ENCODE measurements around the gene PLEKHB1.

DNA sequence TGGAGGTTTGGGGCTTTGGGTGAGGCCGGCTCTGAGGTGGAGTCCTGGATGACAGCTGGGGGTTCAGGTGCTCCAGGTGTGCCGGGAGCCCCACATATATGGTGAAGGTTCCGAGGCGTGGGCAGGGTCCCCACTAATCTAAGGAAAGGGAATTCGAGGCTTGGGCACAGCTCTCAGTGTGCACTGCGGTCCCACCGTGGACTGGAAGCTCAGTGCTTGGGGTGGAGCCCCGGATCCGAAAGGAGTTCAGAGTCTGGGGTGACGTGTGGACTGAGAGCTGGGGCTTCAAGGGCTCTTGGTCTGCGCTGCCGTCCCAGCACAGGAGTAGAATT, 32.4 kb downstream of the PDE2A start:
- PRO-cap, 2 experiments: peak in 1 of 2 experiments; most common plus-strand start position 249 of the sequence (in 1); most common minus-strand start position 211 of the sequence (in 1)

DNA sequence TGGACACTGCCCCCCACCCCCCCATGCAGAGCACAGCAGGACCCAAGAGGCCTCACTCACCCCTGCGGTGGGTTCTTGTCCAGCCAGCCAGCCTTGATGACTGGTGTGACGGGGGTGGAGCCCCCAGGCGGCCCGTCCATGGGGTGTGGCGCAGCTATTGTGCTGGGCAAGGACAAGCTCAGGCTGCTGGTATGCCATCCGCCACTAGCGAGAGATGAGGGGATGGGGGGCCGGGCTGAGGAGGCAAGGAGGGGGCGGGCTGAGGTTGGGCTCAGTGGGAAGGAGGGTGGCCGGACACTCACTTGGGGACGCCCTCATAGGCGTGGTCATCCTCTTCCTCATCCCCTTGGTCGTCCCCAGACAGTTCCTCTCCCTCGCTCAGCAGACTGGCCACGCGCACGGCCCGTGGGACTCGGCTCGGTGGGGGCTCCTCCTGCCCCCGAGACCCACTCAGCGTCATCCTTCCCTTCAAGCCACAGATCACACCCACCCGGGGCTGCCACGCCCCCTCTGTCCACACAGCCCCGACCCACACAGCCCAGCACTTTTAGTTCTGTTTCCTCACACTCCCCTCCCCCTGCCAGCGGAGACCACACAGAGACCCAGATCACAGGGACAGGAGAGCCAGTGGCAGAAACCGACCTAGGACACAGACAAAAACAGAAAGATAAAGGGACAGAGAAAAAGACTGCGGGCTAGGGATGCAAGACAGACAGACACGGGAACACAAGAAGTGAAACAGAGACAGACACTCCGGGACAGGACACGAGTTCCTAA, 38.1 kb upstream of the PDE2A start:
- PRO-cap, 2 experiments: no peak in any of the 2 experiments

DNA sequence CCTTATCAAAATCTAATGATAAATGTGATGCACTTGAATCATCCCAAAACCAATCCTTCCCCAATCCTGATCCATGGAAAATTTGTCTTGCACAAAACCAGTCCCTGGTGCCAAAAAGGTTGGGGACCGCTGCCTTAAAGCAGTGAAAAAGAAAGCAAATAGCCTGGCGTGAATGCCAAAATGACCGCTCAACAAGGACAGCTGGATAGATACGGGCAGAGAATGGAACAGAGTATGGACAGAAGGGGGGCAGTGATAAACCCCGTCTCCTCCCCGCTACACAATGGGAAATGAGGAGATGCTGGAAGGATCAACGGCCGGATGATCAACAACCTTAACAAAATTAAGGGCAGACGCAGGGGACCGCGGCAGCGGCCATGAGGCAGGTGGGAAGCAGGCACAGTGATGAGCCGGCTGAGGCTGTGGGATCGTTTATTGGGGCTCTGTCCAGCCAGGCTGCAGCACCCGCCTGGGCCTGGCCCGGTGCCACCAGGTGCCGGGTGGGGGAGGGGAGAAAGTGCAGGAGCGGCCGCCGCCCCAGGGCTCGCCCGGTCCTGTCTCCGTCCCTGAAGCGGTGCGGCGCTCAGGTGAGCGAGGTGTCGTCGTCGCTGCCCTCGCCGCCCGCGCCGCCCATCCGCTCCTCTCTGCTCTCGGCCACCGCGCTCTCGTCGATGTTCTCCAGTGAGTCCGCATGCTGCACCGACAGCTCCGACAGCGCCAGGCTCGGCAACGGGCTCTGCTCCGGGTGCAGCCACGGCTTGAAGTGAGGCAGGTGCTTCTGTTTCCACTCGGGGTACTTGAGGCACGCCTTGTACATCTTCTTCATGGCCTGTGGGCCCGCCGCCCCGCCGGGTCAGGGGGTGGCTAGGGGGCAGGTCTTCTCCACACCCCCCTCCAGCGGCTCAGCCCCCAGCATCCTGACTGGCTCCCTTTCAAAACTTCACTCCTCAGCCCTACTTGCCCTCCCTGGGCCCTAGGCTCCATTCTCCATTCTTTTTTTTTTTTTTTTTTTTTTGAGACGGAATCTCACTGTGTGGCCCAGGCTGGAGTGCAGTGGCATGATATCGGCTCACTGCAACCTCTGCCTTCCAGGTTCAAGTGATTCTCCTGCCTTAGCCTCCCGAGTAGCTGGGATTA, 2.5 kb upstream of the ARAP1 start:
- PRO-cap, 2 experiments: no peak in any of the 2 experiments

- PRO-cap, 2 experiments: peak in 2 of 2 experiments; most common plus-strand start chr11:72786059 (in 2)
Measured at GRCh38 chr11:72785754-72786275, 8.0 kb downstream of the STARD10 start.

GRCh38 chr11:72815114-72815501, 897 bp downstream of the ATG16L2 start:
- PRO-cap, 2 experiments: peak in 1 of 2 experiments; most common minus-strand start chr11:72815255 (in 1)

DNA sequence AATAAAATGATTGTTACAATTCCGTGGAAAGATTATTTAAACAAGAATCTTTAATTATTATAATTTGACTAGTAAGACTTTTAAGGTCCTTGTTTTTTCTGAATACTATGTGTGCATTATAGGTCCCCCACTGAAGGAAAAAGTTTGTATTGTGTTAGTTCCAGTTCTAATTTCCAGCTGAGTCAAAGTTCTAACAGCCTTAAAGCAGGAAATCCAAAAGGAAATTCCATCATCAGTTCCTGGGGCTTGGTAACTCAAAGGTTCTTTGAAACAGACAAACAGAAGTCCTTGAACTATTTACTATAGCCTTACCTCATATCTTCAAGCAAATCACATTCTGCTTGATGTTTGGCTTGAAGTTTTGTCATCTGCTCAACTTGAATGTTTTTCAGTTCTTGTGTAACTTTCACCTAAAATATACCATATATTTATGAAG, 2.4 kb downstream of the FCHSD2 start:
- PRO-cap, 2 experiments: no peak in any of the 2 experiments

DNA sequence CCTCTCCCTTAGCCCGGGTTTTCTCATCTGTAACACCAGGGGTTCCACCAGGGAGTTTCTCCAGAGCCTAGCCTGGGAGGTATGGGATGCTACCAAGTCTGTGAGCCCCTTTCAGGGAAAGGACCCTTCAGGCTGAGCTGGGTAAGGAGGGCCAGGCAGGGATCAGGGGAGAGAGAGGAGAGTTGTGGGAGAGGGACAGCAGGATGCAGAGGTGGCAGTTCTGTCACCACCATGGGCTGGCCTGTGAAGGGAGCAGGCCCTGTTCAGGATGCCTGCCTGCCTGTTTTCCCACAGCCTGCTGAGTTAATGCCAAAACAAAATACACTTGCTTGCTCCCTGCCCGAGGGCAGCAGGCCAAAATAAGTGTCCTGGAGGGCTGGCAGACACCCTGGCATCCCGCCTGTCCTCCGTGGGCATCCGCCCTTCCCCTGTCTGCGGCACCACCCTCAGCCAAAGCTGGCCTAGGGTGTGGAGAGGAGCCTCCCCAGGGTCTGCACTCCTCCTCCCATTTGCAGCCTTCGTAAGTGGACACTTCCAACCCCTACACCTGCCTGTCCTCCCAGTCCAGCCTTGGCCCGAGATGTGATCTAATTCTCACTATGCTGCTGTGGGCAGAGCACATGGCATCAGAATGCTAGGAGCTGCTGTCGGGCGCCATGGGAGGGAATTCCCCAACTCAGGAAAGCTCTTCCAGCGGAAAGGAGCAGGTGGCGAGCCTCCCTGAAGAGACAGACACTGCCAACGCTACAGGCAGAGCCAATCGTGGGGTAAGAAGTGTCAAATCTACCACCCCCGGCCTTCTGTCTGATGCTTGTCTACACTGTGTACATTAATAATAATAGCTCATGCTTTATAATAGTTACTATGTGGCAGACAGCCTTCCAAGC, 6.0 kb upstream of the FCHSD2 start:
- PRO-cap, 2 experiments: no peak in any of the 2 experiments

GRCh38 chr11:73239866-73240214, 21.8 kb downstream of the P2RY2 start:
- PRO-cap, 2 experiments: no peak in any of the 2 experiments

GRCh38 chr11:73269691-73270284, 2.4 kb upstream of the P2RY6 start:
- PRO-cap, 2 experiments: no peak in any of the 2 experiments

DNA sequence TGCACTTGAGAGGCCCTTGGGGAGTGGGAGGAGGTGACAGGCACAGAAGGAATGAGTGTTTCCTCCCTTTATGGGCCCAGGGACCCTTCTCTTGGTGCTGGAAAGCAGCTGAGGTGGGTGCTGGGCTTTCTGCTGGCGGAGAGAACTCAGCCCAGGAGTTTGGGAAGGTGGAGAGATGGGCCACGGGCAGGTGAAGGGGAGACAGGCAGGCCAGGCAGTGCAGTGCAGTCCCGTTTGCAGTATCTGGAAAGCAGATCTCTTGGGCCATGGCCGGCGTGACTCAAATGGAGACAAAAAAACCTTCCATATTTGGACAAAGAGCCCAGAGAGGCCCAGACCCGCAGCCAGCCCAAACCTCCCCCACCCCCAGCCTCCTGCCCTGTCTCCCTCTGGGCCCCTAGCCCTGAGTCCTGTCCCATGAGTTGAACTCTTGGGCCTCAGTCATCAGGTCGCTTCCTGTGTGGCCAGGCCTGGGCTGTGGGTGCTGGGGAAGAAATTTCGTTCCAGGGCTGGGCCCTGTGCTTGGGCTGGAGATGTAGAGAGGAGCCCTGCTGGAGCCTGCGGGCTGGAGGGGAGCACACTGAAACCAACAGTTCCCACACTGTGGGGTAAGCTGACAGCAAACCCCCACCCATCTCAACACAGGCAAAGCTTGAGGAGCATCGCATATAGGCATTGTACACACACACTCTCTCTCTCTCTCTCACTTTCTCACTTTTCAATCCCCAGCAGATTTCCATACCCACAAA, 17.0 kb downstream of the ARHGEF17 start:
- PRO-cap, 2 experiments: no peak in any of the 2 experiments

DNA sequence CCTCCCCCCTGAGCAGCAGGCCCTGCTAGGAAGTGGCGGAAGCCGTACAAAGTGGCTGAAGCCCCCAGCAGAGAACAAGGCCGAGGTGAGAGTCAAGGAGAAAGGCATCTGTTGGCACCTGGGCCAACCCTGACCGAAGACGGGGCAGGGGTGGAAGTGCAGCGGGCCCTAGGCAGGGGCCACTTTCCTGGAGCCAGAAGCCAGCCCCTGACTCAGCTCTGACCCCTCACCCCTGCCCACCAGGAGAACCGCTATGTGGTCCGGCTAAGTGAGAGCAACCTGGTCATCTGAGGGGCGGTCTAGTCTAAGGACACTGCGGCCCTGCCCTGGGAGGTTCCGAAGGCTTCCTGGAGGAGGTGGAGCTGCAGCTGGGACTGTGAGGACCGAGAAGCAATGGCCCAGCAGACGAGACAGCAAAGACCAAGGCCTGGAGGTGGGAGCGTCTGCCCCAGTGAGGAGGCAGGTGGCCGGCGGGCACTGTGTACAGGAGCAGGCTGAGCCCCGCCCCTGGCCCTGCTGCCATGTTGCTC, 19.1 kb downstream of the RELT start:
- PRO-cap, 2 experiments: no peak in any of the 2 experiments

DNA sequence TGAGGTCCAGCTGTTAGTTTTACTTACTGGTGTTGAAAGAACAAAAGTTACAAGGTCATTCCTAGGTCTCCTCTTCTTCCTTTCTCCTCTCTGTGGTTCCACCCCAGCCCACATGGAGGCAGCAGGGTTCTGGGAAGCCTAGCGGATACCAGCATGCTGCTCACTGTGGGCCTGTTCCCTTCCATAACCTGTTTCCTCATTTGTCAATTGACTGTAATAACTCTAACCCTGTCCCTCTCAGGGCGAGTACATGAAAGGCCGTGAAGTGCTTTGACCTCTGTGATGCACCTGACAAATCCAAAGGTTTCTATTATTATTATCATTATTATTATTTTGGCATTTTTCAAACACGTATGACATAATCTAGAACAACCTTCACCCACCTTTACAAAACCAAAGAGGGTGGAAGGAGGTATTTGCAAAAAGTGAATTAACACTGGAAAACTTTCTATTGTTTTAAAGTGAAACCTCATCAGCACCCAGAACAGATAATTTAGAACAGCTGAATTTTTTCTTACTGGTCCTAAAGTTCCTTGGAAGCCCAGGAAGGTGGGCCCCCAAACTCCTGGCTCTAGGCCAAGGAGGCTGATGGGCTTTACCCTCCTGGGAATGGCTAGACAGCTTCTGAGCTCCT, 28.0 kb downstream of the RELT start:
- PRO-cap, 2 experiments: no peak in any of the 2 experiments

GRCh38 chr11:73464488-73464812, 88.3 kb downstream of the RELT start:
- PRO-cap, 2 experiments: no peak in any of the 2 experiments

- PRO-cap, 2 experiments: no peak in any of the 2 experiments
Measured at GRCh38 chr11:73645962-73646971, at the start of gene PLEKHB1. TSS of gene PLEKHB1 (plus strand) at chr11:73646581.

DNA sequence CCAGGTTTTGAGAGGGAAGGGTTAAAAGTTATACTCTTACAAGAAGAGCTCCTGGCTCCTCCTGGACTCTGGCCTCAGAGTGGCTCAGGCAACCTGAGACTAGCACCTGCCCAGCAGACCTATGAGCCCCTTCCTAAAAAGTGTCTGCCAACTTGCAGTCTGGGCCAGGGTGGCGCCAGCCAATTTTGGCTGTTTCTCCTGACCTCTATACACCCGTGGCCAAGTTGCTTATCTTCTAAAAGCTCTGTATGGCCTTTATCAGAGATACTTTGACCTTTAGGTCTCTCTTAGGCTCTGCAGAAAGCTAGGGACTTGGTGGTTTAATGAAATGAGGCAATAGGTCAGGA, 10.2 kb upstream of the UCP3 start:
- PRO-cap, 2 experiments: no peak in any of the 2 experiments

GRCh38 chr11:74137930-74138353, 32.9 kb downstream of the C2CD3 start:
- PRO-cap, 2 experiments: no peak in any of the 2 experiments

- PRO-cap, 2 experiments: no peak in any of the 2 experiments
Measured at GRCh38 chr11:74460811-74461102, 6.6 kb downstream of the KCNE3 start.

DNA sequence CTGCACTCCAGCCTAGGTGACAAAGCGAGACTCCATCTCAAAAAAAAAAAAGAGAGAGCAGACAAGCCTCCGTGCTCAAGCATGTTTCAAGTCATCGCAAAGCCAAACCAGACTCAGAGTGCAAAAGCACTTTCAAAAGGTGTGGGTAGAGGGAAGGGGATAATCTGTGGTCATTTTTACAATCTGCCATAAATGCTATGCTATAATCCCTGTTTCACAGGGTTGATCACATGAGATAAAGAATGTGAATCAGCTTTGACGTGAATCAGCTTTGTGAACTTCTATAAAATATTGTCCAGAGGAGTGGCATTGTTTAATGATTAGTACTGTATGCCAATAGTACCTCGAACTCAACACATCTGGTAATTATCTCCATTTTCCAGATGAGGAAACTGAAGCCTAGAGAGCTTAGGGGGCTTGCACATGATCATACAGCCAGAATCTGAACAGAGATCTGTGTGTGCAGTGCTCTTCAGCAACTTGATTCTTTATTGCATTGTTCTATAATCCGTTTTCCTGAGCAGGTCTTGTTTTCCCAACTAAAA, 20.0 kb upstream of the POLD3 start:
- PRO-cap, 2 experiments: no peak in any of the 2 experiments

DNA sequence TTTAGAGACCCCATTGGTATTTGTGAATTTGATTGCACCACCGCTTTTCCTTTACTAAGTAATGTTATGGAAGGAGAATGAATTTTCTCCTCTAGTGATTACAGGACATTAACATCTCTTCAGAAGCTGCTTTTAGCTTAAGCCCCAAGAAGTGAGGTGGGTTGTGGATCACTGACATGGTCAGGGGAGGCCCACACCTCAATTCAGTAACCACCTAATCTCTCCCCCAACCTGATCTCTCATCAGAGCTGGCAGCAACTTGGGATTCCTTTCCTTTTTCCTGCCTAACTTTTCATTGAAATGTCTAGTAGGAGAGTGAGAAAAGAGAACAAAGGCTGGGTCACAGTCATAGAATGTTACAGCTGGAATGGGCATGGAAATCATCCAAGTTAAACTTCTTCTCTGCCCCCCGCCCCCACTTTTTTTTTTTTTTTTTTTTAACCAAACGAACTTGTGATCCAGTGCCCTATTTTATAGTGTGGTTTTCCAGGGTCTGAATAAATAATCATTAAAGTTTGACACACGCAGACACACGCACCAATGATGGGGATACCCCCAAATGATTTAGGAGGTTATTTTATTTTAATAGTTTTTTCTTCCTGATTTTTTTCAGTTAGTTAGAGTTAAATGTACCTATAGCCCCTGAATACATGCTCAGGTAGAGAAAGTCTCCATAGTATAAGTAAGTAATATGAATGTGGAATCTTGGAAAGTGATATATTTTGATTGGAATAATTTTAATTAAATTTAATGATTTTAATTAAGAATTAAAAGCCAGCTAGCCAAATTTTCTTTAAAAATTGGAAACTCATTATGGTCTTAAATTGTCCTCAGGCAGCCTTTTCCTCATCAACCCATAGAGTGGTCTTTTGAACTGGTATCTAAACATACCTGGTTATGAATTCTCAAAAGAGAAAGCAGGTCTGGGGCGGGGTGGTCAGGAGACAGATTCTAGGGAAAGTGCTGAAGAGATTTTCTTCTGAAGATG, 92.0 kb downstream of the RNF169 start:
- PRO-cap, 2 experiments: no peak in any of the 2 experiments

DNA sequence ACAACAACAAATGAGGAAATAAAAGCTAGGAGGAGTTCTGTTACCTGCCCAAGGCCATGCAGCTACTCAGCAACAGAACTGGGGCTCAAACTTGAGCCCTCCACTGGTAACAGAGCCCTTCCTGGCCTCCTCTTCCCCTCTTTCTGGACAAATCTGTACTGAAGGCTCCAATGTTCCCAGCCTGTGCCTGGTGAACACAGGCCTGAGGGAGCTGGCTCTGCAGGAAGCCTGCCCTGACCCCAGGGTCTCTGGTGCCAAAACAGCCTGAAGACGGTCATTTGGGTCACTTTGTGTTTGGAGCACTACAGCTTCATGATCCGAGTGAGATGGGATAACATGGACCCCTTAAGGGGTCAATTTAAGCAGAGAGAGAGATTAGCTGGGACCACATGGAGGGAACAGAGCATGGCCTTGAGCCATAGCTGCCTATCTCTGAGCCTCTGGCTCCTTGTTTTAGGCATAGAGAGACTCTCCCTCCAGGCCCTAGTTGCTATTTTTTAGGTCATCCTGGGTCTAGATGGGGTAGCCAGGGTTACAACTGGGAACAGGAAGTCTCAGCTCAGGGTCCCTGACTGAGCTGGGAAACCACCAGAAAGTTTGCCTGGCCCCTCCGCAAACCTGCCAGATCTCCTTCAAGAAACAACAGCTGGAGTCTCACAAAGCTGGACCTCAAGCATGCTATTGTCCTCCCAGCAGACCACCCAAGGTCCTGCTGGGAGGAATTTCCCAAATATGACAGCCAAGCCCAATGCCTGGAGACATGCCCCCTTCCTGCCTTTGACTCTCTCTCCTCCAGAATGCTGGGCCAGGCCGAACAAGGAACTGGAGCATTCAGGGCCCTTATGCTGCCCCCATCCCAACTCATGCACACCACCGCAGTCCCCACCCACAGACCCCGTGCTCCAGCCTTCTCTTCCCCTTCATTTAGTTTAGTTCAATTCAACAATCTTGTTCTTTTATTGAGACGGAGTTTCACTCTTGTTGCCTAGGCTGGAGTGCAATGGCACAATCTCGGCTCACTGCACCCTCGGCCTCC, 3.9 kb downstream of the SLCO2B1 start:
- PRO-cap, 2 experiments: no peak in any of the 2 experiments

Measured in Colon Carcinoma Metastatic in the Brain (tissue), 2 donors.